AG10803 (cell line): ENCODE measurements around a stretch of chr3.

- RRBS = no CpG with 5 or more reads among the region's 4 CpGs
These were observed 76.7 kb downstream of the TIGIT start for GRCh38 chr3:114370305-114371092.

DNA sequence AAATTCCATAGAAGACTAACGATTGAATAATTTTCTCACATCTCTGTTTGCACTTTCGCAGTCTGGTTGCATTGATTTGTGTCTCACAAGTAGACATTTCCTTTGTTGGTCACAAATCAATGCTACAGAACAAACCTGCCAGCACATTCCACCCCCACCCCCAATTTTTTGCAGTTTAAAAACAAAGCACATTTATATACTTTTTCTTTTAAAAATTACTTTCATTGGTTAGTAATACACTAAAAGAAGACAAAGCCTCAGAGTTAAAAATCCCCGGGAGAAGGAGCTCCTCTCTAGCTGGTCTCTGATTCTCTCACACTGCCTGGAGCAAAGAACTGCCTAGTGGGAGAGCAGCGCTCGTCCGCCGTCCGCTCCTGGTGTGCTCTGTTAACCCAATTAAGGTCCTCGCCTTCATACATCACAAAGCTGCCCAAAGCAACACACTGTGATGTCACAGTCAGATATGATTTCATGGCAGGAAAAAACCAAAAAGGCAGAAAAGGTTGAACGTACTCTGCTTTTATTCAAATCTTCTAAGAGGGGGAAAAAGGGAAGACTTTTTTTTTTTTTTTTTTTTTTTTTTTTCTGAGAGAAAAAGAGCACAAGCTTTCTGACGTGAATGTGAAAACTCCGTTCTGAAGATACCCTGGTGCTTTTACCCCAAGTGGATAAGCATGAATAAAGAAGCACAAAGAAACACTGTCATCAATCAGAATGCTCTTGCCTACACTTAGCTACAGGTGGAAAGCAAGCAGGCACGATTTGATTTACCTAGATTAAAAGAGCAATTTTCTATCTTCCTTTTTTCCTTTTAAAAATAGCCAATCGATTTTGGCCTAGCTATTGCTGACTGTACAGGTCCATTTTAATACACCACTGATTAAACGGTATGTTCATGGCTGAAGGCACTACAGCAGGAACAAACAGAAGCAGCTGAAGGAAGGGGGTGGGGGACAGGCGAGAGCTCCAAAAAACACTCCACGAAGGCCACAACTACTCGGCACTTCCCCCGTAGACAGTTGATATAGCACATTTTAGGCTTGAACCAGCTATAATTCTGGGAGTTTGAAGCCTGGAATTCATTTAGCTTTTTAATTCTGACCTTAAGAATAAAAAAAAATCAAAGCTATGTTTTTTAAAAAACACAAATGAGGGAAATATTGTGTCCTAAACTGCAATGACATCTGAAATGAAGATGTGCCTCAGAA is 115.1 kb downstream of the TIGIT start:
- RRBS = no CpG with 5 or more reads among the region's 19 CpGs

- RRBS = no CpG with 5 or more reads among the region's 4 CpGs
These were observed 116.5 kb downstream of the TIGIT start for GRCh38 chr3:114410332-114410783.

DNA sequence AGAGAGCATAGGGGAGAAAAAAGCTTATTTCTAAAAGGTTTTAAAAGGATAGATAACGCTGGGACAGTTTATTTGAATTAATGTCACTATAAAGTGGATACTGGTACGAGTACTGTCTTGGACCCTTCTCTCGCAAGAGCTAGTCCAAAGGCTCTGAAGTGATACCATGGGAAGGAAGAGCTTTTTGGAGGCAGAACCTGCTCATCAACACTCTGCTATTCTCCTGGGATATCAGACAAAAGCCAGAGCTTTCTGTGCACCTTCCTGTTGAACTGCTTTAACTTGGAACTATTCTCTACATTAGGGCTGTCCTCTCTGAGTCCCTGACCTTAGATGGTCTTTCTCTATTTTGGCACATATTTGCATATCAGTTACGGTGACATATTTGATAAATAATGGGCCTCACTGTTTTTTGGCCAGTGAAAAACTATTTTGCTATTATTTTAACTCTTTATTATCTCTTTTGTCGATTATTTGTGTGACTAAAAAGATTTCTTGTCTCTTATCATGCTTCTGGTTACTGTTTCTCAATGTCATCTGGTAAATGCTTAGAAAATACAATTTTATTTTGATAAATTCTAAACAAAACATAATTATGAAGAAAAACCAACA is 146.9 kb downstream of the TIGIT start:
- RRBS = no CpG with 5 or more reads among the region's 5 CpGs

DNA sequence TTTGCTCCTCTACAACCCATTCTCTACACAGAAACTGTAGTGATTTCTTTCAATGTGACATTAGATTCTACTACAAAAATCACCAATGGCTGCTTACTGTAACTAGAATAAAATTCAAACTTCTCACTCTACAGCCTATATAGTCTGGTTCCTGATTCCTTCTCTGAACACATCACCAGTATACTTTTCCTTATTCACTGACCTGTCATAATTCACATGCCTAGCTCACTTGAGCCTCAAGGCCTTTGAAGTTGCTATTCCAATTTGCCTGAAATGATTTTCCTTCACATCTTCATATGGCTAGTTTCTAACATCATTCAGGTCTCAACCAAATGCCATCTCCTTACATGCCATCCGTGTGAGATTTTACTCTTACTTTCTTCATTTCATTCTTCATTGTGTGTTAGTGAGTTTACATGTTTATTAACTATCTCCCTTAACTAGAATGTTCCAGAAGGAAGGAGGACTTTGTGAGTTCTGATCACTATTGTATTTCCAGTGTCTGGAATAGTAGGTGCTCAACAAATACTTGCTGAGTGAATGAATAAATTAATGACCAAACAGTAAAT is 264.9 kb downstream of the TIGIT start:
- RRBS = no CpG with 5 or more reads among the region's 1 CpG

DNA sequence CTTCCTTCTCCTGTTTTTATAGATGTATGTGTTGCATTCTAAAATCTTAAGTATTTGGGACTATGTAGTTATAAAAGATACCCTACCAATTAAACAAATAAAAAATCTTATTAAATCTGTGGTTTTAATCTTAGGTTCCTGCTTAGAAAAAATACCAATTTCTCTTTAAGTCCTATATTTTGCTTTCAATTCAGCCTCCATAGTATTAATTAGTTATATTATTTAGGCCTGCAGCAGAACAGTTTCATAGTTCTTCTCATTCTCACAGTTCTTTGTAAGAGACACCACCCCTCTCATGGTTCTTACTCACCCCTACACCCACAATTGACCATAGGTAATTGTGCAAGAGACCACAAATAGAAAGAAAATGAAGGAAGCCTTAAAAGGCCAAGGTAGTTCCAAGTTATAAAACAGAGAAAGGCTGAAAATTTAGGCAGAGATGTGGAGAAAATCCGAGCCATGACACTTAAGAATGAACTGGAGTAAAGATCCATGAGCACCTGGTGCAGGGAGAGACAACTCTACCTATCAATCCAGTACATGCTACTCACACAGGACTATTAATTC is 415.3 kb downstream of the TIGIT start:
- RRBS = no CpG with 5 or more reads among the region's 1 CpG

DNA sequence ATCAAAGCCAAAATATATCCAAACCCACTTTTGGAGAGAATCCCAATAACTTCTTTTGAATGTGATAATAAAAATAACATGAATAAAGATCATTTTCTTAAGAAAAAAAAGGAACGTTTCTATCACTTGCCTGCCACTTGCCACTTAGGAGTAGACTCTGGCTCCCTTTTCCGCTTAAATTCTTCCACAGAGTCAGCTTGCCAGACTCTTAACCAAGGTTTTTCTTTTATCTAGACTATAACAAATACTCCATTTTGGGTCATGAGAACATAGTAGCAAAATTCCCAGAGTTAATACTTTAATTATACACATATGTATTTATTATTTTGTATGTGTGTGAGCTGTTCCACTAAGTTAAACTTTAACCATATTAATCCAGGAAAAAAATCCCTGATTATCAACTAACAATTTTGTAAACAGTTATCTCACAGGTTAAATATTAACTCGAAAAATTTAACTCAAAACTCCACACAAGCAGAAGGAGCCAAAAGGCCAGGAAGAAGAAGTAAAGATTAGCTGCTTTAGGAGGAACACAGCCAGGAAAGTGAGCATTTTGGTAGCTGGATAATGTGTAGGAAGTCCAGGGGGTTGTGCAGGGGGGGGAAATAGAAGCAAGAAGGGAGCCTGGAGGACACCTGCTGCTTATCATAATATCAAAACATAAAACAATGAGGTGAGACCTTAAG is 424.9 kb downstream of the TIGIT start:
- RRBS = no CpG with 5 or more reads among the region's 3 CpGs

- RRBS = no CpG with 5 or more reads among the region's 3 CpGs
These were observed 425.8 kb downstream of the ZBTB20 start for GRCh38 chr3:114721291-114721636.

DNA sequence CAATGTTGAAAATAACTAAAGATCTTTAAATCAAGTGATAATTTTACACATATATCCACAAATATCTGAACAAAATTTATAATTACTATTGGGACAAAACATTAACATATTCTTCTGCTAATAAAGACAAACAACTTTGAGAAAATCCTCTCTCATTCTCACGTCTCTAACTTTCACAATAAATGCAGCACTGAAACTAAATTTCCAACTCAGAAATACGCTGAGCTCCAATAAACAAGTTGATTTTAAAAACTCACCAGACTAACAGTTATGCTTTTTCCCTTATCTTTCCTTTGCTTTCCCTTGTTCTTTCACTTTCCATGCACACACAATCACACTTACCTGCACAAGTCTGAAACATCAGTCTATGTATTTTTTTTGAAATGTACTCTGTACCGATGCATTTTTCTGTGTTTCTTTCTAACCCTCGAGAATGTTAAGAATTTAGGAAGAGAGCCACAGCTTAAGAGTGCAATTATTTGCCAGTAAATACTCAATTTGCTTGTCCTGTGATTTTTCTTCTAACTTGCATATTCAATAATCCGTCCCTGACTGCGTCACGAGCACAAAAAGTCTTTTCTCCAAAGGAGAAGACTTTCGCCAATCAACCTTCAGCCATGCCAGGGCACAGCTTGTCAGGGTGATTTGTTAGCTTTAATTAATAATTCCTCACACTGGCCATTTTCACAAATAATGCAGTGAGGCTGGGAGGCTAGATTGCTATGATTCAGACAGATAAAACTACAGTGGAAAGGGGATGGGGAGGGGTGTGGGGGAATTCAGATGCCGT is 388.3 kb downstream of the ZBTB20 start:
- RRBS = no CpG with 5 or more reads among the region's 9 CpGs

DNA sequence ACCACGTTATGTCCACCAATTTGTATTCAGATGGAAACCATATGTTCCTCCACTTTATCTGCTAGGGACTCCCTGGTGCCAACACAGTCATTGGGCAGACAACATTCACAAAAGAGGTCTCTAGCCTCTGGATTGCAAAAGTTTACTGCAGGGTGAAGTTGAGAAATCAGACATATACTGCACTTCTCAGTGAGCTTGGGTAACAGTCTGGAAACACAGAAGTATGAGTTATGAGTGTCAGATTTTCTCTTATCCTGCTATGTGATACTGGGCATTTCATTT is 387.7 kb downstream of the ZBTB20 start:
- RRBS = no CpG with 5 or more reads among the region's 1 CpG

GRCh38 chr3:114874319-114874810 is 272.7 kb downstream of the ZBTB20 start:
- RRBS = no CpG with 5 or more reads among the region's 3 CpGs

DNA sequence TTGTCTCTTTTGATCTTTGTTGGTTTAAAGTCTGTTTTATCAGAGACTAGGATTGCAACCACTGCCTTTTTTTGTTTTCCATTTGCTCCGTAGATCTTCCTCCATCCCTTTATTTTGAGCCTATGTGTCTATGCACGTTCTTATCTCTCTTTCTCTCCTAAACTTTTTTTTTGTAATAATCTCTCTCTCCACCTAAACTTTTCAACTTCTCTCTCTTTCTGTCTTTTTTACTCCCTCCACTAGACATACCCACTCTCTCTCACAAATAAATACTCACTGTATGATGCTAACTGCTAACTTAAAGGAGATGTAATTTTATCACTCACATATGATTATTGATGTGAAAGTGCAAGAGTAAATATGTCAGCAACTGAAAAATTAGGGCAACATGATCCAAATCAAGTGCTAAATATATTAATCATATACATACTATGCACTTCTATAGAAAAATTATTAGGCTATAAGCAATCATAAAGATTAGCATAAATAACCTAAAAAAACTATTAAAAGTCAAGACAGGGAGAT is 155.2 kb downstream of the ZBTB20 start:
- RRBS = no CpG with 5 or more reads among the region's 2 CpGs

DNA sequence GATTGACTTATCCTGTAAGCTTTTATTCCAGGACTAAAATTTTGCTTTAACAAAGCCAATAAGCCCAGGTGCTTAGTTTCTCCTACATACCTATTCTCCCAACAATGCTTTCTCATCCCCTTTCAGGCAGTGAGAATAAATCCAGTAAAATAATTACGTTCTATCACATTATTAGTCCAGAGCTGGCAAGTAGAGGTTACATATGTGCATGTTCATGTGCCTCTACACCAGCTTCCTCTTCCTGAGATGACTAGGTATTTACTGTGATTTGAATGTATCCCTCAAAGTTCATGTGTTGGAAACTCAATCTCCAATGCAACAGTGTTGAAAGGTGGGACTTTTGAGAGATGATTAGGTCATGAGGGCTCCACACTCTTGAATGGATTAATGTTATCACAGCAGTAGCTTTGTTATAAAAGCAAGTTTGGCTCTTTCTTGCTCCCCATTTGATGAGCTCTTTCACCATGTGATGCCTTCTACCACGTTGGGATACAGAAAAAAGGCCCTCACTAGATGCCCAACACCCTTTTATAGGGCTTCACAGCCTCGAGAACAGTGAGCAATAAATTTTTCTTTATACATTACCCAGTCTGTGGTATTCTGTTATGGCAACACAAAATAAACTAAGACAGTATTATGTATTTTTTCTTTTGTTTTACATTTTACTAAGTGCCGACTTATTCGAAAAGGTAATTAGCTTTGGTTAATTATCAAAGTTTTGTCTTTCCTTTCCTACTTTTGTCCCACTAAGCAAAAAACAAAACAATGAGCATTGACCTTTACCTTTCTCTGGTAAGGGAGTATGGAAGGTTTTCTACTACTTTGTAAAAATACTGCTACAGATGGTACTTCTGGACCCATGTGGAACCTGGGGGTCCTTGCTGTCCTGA is 137.5 kb downstream of the ZBTB20 start:
- RRBS = no CpG with 5 or more reads among the region's 5 CpGs

GRCh38 chr3:115148606-115148930 is 1.5 kb upstream of the ZBTB20 start:
- RRBS = no CpG with 5 or more reads among the region's 1 CpG

- RRBS = no CpG with 5 or more reads among the region's 22 CpGs
These were observed 170.8 kb upstream of the ZBTB20 start for GRCh38 chr3:115317752-115318380.

DNA sequence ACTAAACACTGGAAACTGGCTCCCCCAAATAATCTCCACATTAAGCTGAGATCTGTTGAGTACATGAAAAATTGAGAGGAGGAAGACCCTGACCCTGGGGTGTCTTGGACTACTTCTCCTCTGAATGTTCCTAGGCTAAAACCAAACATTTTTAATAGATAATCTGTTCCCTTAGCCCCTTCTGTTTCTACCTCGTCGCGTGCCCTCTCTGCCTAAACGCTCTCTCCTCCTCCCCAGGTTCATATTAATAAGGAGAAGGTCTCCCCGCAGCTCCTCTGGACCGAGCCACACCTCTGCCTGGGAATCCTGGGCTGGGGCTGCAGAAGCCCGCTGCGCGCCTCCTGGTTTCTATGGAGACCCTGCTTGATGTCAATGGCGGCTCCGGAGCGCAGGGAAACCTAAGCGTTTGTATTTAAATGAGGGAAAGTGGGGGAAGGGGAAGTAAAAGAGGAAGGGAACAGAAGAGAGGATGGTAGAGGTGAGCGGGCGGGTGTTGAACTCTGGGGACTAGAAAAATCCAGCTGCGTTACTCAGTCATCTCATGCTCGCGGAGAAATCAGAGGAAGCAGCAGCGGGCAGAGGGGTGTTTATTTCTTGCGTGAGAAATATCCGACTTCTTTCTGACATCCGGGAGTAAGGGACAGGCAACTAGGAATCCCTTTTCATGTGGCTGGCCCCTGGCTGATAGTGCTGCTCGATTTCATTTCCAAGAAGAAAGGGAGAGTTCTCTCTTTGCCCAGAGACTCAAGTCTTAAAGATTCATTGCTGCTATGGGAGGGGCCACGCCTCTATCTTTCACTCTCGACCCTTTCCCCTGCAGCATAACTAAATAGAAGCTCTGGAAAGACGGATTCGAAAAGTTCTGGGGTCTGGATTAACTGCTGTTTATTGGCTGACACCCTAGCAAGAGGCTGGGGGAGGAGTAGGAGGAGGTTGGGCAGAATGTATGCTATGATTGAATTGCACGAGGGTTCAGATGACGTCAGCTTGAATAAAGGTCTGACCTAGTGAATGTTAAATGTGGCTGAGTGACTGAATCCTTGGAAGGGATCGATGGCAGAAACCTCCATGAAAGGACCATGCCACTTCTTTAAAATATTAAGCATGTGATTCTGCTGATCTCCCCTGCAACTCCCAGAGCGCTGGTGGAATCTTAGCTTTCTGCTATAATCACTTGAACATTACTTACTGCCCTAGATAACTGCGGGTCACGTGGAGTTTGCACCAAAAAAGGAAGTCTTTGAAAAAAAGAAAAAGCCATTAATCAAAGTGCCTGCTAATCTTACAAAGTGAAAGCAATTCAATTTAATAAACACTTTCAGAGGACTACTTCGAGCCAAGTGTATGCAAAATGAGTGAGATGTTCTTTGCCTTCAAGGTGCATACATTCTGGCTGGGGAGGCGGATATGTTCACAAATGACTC is 110.5 kb upstream of the GAP43 start:
- RRBS = no CpG with 5 or more reads among the region's 35 CpGs

- RRBS = no CpG with 5 or more reads among the region's 7 CpGs
These were observed 986 bp downstream of the GAP43 start for GRCh38 chr3:115624238-115624753.

DNA sequence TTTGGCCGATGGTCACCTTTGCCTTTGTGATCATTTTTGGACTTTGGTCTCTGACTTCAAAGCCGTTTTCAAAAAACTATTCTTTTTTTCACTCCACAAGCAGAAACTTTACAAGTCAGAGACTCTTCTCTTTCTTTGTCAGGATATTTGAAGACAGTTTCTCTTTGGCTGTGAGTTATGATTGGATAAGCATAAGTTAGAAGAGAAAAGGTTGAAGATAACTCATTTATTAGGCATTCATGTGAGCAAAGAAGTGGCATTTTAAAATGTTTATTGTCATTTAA is 83.3 kb downstream of the GAP43 start:
- RRBS = no CpG with 5 or more reads among the region's 2 CpGs

DNA sequence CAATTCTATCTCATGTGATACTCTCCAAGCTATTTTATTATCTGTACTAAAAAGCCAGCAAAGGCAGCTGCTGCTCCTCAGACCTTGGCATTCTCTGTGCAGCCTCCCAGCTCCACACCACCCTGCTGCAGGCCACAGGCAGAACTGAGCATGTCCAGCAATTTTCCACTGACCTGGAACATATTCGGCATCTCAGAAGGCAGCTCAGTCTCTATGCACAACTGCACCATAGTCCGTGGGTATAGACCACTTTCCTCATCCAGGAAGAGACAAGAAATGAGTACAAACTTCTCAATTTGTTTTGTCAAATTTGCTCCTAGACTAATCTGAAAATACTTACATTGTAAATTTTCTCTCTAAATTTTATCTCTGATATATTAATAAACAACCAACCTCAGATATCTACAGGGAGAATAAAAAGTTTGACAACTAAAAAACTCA is 1161.3 kb downstream of the IGSF11 start:
- RRBS = no CpG with 5 or more reads among the region's 2 CpGs

DNA sequence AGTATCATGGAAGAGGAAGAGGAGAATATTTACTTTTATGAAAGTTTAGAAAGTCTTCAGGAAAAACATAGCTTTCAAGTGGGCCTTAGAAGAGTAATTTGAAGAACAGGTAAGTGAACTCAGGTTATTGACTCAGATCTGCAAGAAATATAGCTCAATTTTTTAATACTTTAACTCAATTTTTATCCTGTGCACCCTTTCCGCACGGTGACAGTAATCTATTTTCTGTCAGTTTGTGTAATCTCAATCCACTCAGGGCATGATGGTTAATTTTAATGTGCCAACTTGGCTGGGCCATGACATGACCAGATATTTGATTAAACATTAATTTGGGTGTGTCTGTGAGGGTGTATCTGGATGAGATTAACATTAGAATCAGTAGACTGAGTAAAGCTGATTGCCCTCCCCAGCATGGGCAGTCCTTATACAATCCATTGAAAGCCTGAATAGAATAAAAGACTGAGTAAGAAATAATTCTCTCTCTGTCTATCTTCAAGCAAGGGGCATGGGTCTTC is 433.6 kb downstream of the IGSF11 start:
- RRBS = no CpG with 5 or more reads among the region's 2 CpGs